ENCODE results near the genes PER3 and UTS2.

DNA sequence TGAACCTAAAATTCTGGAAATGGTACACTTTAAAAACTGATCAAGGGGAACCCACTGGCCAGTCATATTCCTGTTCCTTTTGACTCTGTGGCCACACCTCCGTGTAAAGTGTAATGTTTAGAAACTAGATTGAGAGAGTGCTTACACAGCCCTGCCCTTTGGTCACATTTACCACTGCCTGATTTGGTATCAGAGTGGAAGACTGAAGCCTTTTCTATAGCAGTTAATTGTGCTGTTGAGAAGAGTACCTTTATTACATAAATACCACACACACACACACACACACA, 37.2 kb downstream of the CAMTA1 start:
- PRO-cap, result no peak

GRCh38 chr1:6839392-6840148, 54.3 kb downstream of the CAMTA1 start:
- PRO-cap, result no peak

DNA sequence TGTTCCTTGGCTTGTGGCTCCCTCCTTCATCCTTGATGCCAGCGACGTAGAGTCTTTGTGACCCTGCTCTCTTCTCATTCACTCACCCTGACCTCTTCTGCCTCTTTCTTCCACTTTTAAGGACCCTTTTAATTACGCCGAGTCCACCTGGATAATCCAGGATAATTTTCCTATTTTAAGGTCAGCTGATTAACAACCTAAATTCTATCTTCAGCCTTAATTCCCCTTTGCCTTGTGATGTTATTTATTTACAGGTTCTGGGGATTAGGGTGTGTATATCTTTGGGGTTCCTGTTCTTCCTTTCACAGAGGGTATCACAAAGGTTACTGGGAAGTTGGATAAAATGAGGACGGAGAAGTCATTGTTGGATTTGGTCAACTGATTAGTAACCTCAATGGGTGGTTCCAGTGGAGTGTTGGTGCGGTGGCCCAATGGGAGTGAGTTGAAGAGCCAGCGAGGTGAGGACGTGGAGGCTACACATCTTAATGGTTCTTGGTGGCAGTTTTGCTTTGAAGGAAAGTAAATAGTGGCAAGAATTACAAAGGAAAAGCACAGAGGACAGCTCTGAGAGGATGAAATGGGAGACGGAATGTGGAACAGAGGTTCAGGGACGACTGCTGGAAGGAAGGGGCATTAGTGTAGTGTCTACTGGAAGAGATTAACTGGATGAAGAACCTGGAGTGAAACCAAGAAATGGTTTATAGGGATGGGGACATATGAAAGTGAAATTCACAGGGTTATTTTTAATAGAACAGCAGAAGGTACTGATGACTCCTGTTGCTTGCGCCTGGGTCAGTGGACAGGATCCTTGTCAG, 56.0 kb downstream of the CAMTA1 start:
- PRO-cap, result no peak

GRCh38 chr1:6856130-6857134, 71.2 kb downstream of the CAMTA1 start:
- PRO-cap, result no peak

GRCh38 chr1:6924369-6924660, 139.1 kb downstream of the CAMTA1 start:
- PRO-cap, result no peak

- PRO-cap, result no peak
These were observed 284.6 kb downstream of the CAMTA1 start for GRCh38 chr1:7069754-7070261.

GRCh38 chr1:7206066-7206363, 420.8 kb downstream of the CAMTA1 start:
- PRO-cap, result unidirectional peak, plus-strand start at chr1:7206150

- PRO-cap, result no peak
These were observed 467.5 kb downstream of the CAMTA1 start for GRCh38 chr1:7252619-7253299.

- PRO-cap, result no peak
These were observed 424.2 kb upstream of the VAMP3 start for GRCh38 chr1:7346722-7347430.

DNA sequence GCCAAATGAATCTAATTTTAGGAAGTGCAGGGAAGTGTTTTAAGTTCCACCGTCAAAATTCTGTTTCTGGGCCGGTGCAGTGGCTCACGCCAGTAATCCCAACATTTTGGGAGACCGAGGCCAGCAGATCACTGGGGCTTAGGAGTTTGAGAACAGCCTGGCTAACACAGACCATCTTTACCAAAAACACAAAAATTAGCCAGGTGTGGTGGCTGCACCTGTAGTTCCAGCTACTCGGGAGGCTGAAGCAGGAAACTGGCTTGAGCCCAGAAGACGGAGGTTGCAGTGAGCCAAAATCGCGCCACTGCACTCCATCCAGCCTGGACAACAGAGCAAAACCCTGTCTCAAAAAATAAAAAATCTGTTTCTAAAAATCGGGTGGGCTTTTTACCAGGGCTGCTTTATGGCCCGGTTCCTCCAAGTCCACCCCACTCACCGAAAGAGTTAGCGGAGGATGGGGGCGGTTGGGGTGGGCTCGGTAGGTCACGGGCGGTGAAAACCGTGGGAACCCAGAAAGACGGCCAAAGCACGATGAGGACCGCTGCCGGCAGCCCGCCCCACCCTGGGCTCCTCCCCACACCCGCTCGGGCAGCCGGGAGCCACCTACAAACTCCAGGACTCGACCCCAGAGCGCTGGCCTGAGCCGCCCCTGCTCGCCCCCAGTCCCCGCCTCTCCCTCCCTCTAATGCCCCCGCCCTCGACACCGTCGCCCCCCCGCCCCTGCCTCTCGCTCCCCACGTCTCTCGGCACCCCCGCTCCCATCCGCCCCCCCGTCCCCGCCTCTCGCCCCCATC, 929 bp upstream of the PER3 start:
- PRO-cap, result bidirectional peak, plus-strand start at position 524 of the sequence, minus-strand start at position 533 of the sequence; bidirectional peak, plus-strand start at position 577 of the sequence, minus-strand start at position 572 of the sequence

- PRO-cap, result bidirectional peak, plus-strand start at chr1:7784315, minus-strand start at chr1:7784129; unidirectional peak, plus-strand start at chr1:7784524; unidirectional peak, minus-strand start at chr1:7784609
These were observed at the start of gene PER3 for GRCh38 chr1:7783911-7784993. PER3 (plus strand) TSS chr1:7784291.

DNA sequence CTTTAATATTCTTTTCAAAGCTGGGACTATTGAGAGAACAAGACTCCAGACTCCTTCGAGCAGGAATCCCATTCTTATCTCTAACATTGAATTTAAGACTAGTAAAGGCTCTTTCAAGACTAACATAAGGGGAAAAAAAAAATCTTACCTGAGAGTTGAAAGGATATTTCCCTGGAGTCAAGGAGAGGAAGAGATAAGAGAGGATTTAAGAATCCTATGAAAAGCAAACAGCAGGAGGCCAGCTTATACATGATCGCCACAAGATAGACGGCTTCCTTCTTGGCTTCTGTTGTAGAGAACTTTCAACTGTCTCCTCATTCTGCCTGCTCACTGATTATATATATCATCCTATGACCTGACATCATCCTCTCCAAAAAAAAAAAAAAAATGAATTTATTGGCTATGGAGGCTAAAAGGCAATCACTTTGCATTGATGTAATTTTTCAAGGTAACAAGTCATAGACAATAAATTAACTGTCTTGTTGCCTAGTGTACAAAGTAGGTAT, at the start of gene UTS2:
UTS2 (minus strand) TSS at position 313 of the 506 bp plus-strand sequence.
- PRO-cap, result no peak

DNA sequence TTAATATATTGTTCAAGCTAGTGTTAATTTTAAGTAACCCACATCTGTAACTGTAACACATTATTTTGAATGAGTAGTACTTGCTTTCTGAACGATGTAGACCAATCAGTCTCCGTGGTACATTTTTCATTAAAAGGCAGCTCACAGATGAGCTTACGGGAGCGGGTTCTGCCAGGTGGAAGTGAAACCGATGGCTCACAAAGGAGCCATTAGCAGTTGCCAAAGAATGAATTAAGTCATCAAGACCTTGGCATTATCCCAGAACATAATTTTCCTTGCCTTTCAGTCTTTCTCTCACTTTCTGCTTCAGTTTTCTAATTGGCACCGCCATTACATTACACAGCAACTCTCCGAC, 33.5 kb upstream of the UTS2 start:
- PRO-cap, result no peak

- PRO-cap, result no peak
These were observed 67.4 kb upstream of the ERRFI1 start for GRCh38 chr1:8093261-8094146.

- PRO-cap, result no peak
These were observed 71.2 kb upstream of the ERRFI1 start for GRCh38 chr1:8097088-8097967.

DNA sequence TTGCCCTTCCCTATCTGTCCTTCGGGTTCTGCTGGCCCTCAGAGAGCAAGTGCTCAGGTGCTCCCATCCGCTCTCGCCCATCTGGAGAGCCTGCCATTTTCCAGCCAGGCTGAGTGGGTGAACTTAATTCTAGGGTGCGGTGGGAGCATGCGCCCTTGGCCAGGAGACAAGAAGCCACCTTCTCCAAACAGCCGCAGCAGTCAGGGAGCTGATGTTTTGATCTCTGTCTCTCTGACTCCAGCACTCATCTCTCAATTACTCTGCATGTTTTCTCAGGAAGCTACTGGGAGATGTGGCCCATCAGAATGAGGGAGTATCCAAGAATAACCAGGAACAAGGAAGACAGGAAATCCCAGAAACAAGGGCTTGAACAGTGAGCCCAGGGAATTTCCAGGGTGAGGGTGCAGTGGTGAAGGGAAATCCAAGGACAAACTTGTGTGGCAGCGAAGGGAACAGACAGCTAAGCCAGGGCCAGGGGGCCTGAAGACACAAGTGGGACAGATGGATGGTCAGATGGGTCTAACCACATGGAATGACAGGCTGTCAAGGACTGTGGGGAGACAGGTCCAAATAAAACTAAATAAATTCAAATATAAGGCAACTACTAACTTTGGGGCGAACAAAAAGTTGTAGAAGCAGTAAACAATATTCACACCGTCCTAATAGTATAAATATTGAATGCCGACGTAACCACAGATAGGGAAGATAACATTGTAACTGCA, 121.8 kb upstream of the ERRFI1 start:
- PRO-cap, result no peak

DNA sequence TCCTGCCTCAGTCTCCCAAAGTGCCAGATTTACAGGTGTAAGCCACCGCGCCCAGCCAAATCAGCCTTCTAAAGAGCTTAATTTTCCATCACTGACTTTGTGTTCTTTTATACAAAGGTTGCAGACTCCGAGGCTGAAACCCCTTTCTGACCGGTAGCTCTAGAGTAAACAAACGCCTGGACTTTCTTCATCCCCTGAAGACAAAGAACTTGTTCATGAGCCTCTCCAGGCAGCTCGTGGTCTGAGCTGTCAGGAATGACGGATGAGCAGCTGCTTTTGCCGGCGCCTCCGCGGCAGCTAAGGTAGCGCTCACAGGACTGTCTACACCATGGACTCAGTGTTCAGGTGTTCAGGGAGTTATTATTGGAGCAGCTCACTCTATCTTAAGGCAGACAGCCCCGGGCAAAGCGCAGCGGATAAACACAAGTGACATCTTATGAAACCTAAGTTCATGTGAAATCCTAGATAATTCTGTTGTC, 128.5 kb upstream of the ERRFI1 start:
- PRO-cap, result no peak

DNA sequence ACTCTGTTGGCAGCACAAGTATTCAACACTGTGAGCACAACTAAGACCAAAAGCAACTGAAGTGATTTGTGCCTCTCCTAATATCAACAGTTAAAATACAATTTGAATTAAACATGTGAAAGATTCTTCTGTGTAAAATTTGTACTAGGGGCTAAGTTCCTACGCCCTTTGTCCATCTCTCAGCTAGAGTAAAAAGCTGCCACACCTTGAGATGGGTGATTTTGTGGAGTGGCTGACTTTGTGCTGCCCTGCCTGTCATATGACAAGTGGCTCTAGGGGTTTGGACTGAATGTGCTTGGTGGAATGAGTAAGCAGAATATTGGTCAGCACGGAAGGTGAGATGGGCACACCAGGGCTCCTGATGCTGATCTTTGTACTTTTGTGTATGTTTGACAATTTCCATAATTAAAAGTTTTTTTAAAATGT, 133.7 kb upstream of the SLC45A1 start:
- PRO-cap, result no peak

- PRO-cap, result unidirectional peak, plus-strand start at chr1:8259506
These were observed 58.5 kb upstream of the SLC45A1 start for GRCh38 chr1:8259144-8260072.

GRCh38 chr1:8312205-8312756, 5.6 kb upstream of the SLC45A1 start:
- PRO-cap, result no peak